ENCODE measurements around a stretch of chr3.

DNA sequence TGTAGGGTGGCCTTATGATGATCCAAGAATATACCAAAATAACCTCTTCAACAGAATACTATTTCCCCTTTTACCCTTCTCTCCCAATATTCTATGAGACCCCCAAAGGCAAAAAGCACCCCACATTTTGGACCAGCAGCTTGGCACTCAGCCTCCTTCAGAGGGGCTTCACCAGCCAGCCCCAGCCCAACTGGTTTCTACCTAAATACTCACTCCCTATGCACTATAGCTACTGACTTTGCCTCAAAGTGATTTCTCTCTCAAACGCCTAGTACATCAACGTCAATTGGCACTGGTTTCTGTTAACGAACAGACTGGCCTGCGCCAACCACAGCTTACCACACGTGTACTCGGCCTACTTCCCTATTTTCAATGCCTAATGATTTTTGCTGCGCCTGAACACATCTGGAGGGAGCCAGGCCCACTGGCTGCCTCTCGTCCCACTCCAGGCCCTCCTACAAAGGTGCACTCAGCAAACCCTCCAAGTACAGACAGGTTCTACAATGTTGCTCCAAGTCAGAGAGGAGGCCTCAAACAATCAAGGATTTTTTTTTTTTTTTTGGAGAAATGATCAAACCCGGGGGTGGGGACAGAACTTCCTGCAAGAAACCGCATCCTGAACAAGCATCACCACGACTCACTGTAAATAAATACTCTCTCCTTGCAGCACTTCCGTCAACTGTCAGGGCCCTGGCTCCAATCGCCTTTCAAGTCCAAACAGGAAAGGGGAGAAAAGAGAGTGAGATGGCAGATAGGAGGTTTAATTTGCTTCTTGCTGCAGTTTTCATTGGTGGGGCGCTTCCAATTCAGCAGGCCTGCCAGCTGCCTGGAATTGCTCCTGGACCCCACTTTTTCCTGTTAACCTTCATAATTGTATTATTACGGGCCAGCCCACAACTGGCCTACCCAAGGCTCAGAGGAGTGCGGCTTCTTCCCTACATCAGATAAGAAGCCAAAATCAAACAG, 139.4 kb downstream of the FOXP1 start:
- PRO-cap = no peak
- RAMPAGE, long total RNA = no peak
- RRBS = no CpG with 5 or more reads among the region's 16 CpGs

GRCh38 chr3:71454120-71454797, 129.3 kb downstream of the FOXP1 start:
- PRO-cap = no peak
- RAMPAGE, long total RNA = no peak
- RRBS = no CpG with 5 or more reads among the region's 13 CpGs

GRCh38 chr3:71503662-71504596, 79.6 kb downstream of the FOXP1 start:
- PRO-cap = no peak
- RAMPAGE, long total RNA = no peak
- RRBS = no CpG with 5 or more reads among the region's 12 CpGs

DNA sequence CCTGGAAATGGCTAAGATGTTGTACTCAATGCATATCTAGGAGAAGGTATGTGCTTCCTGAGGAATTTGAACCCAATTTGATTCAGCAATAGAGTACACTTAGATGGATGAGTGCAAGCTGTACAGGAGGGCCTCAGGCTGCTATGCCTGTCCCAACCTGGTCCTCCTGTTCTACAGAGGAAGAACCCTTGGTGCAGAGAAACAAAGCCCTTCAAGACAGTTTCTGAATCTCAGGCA, 15.4 kb downstream of the FOXP1 start:
- PRO-cap = no peak
- RAMPAGE, long total RNA = no peak

DNA sequence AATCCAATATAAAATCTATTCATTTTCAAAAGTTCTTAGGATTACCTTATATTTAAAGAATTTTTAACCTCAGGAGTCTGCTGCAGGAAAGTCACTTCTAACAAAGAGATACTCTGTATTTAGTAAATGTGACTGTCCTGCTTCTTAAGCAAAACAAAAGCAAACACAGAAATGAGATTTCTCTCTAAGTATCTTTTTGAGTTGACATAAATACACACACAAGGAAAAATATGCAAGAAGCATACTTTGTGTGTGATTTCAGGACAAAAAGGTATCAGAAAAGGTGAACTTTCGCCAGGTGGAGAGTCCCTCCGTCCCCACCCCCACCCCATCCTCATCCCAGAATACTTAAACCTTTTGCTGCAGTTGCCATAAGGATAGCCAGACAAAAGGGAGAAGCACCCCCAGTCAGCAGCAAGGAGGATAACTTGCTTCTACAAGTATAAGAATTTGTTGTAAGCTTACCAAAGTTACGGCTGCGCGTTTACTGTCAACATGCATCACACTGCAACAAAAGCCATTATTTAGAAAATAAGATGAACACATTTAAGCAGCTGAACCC, 10.4 kb downstream of the FOXP1 start:
- PRO-cap = no peak
- RAMPAGE, long total RNA = no peak
- RRBS = no CpG with 5 or more reads among the region's 5 CpGs

GRCh38 chr3:71726155-71726764, 1.1 kb upstream of the EIF4E3 start:
- PRO-cap = no peak
- RAMPAGE, long total RNA = no peak
- RRBS = no CpG with 5 or more reads among the region's 10 CpGs

DNA sequence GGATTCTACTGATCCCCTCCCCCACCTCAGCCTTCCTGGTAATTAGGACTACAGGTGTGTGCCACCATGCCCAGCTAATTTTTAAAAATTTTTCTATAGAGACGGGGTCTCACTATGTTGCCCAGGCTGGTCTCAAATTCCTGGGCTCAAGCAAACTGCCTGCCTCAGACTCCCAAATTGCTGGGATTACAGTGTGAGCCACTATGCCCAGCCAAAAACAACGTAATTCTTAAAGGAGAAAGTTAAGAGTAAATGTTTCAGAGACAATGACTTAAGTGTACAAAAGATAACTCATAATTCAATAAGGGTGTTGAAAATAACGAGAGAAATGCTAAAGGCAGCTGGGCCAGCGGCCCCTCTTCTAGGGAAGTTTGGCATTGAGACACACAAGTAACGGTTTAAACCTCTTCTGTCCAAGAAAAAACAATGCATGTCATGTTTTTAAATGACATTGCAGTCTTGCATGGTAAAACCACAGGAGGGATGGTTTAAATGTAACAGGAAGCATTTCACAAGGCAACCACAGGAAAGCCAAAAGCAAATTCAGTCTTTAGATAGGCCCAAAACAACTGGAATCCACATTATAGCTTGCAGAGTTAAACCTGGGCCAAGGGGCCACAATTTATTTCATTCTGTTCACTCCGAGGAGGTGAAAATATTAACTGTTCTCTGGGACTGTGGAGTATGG, 5.1 kb downstream of the PROK2 start:
- PRO-cap = no peak
- RAMPAGE, long total RNA = no peak
- RRBS = no CpG with 5 or more reads among the region's 6 CpGs

DNA sequence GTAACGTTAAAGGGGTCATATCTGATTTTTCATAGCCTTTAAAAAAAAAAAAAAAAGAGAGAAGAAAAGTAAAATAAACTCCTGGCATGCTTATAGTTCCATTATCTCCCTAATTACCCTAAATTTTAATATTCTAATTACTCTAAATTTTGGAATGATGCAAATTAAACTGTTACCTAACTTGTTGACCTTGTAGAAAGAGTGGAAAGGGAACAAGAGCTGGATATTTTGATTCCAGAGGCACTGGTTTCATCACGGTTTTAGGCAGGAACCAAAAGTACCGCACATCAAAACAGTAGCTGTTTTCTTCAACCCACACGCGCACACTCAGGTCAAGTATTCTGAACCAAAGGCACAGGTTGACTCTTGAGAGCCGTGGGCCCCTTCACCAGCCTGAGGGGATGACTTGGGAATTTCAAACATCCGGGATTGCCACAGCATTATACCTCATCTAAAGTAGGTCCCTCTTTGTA, 87.9 kb upstream of the PROK2 start:
- PRO-cap = no peak
- RAMPAGE, long total RNA = no peak
- RRBS = no CpG with 5 or more reads among the region's 7 CpGs

GRCh38 chr3:72135063-72135445, 350.1 kb upstream of the PROK2 start:
- PRO-cap = no peak
- RAMPAGE, long total RNA = no peak
- RRBS = no CpG with 5 or more reads among the region's 6 CpGs

DNA sequence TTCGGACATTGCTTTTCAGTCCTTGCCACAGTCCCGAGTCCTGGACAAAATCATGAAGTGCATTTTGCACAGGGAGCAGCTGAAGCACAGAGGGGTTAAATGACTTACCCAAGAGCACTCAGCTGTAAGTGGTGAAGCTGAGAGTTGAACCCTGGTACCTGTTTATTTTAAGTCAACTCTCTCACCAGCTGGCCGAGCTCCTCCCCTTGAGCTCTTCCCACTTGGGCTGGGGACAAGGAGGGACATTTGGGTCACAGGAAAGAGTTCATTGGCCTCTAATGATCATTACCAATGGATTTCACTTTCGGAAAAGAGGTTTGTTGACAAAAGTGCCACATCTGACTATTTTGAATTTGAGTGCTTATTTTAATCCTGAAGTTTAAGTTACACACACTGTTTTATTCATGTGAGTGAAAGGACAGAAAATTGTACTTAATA, 368.7 kb upstream of the PROK2 start:
- PRO-cap = no peak
- RAMPAGE, long total RNA = no peak
- RRBS = no CpG with 5 or more reads among the region's 4 CpGs

DNA sequence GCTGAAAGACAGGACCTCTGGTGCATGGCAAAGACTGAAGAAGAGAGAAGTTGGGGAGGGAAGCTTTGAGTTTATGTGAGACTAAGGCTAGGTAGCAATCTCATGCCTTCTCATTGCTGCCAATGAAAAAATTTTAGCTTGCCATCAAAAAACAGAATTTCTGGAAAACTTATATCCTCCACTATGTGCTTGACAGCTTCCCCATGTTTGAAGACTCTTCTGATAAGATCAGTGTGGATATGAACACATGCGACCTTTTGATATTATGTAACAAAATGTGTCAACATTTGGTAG, 380.8 kb upstream of the PROK2 start:
- PRO-cap = no peak
- RAMPAGE, long total RNA = no peak
- RRBS = no CpG with 5 or more reads among the region's 1 CpG

DNA sequence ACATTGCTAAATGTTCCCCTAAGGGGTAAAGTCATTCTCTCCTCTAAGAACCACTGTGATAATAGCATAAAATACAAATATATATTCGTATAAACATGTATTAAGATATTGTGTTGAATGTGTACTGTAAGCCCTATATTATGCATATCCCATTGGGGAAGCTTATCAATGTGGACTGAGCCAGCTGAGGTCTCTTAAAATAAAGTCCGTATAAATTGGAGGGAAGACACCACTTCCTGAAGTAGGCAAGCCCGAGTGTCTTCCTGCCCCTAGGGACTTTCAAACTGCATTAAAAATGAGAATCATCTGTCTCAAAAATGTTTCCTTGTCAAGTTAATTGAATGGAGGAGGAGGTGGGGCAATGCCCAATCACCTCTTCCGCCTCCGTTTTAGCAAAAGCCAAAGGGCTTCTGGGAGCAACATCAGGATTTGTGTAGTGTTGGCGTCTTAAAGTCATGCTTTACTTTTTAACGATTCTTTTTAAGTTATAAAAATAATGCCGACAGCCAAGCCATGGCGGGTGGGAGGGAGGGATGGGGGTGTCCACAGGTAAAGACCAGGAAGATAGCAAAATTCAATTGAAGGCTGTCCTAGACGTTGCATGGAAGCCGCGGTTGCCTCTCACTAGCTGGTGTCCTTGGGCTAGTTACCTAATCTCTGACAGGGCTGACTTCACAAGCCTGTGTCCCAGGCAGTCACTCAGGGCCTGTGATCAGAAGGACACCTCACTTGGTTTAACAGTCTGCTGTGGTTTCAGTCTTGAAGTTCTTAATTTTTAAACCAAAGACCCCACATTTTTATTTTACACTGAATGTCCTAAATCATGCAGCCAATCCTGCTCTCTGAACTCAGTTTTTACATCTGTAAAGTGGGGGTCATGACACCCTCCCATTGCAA, 524.9 kb upstream of the PROK2 start:
- PRO-cap = no peak
- RAMPAGE, long total RNA = no peak
- RRBS = no CpG with 5 or more reads among the region's 12 CpGs

GRCh38 chr3:72318341-72318960, 529.8 kb downstream of the SHQ1 start:
- PRO-cap = no peak
- RAMPAGE, long total RNA = no peak
- RRBS = no CpG with 5 or more reads among the region's 15 CpGs

GRCh38 chr3:72388096-72388729, 460.0 kb downstream of the SHQ1 start:
- PRO-cap = no peak
- RAMPAGE, long total RNA = no peak
- RRBS = no CpG with 5 or more reads among the region's 8 CpGs

DNA sequence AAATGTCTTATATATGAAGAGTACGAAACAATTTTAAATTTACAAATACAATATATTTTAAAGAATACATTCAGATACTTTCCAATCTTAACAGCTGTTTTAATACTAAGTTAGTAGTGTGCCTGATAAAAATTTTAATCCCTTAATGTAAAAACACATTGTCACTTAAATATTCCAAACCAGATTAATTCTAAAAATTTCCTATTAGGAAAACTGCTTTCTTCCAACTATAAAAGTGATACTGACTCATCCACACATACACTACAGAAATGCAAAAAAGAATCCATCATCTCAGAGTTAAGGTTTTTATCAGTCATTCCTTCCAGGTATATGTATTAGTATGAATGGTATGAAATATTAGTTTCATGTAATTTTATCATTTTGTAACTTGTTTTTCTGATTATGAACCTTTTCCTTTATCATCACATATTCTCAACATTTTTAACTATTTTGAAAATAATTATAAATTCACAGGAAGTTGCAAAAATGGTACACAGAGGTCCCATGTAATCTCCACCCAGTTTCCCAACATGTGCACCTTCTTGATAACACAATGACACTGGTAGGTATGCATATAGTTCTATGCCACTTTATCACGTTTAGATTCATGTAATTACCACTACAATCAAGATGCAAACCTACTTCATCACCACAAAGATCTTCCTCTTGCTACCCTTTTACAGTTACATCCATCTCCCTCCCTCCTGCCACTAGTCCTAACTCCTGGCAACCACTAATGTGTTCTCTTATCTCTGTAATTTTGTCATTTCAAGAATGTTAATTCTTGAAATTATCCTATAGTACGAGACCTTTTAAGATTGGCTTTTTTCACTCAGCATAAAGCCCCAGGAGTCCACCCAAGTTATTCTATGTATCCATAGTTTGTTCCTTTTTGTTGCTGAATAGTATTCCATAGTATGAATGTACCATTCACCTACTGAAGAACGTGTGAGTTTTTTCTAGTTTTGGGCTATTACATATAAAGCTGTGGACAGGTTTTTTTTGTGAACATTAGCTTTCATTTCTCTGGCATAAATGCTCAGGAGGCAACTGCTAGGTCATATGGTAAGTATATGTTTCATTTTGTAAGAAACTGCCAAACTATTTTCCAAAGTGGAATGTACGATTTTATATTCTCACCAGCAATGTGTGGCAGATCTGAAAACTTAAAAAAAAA, 413.9 kb downstream of the SHQ1 start:
- PRO-cap = no peak
- RAMPAGE, long total RNA = no peak
- RRBS = no CpG with 5 or more reads among the region's 5 CpGs

GRCh38 chr3:72750326-72750989, 97.8 kb downstream of the SHQ1 start:
- PRO-cap = no peak
- RAMPAGE, long total RNA = no peak
- RRBS = no CpG with 5 or more reads among the region's 5 CpGs

GRCh38 chr3:72756779-72757410, 91.3 kb downstream of the SHQ1 start:
- PRO-cap = no peak
- RAMPAGE, long total RNA = no peak
- RRBS = no CpG with 5 or more reads among the region's 4 CpGs

DNA sequence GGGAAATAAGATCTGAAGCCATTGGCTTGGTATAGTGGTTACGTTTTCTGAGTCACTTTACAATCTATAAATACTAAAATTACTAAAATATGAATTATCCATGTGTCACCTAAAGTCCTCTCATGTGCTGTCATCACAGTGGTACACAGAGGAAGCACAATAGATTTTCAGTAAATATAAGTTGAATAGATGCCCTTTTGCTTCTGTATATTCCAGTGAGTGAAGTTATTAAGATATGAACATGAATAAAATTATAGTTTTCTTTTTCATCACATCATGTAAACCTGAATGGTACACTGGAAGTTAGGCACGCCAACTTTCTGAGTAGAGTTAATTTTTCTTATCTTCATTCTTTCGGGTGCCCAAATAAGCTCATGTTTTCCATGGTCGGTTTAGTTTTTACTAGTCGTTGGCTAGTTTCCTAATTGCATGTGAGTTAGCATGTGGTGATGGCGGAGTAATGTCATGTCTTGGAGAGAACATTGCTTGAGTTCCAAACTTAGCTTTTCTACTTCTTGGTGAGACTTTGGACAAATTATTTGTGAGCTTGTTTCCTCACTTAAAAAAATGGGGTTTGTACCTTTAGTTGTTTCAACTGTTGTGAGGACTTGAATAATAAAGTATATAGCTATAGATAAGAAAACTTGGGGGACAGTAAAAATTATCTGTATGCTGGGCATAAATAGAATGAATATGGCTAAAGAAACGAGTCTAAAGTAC, 11.6 kb downstream of the PPP4R2 start:
- PRO-cap = no peak
- RAMPAGE, long total RNA = no peak
- RRBS = no CpG with 5 or more reads among the region's 7 CpGs

GRCh38 chr3:73419269-73419957, 205.3 kb downstream of the PDZRN3 start:
- PRO-cap = no peak
- RAMPAGE, long total RNA = no peak
- RRBS = no CpG with 5 or more reads among the region's 13 CpGs

DNA sequence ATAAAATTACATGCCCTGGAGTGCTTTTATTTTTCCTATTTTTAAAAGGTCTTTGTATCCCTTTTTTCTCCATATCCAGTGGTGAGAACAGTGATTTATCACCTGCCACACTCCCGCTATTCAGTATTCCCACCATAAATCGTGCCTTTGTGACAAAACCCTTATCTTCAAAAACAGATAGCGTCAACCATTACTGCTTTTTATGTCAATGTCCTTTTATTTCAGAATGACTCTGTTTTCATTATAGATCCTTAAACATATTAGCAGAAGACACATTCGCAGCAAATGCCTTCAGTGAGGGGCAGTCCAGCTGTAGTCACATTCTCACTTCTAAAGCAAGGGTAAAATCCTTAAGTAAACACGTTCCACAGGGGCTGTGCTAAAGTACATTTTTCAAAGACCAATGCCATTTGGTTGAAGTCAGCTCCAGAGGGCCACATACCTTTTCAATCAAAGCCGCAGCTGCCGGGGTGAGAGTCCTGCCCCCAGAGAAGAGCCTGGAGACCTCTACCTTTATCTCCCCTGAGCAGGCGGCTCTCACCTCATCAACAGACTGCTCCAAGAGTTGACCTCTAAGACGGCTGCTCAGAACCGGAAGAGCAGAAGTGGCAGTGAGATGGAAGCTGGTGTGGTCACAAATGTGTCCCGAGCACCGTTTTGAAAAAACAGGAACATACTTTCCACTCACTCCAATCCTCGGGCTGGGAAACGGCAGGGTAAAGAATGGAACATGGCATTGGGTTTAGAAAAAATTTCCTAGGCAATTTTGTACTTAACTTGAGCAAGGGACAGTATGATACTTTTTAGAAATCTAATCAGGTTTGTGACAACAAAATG, 53.3 kb downstream of the PDZRN3 start:
- PRO-cap = no peak
- RAMPAGE, long total RNA = no peak
- RRBS = 5% methylated on average over 3 of the region's 14 CpGs